Mesothelial cell of epicardium (in vitro differentiated cells): ENCODE measurements around the genes PRR36, OR7D4 and UBL5.

- PRO-cap = no peak
Measured at GRCh38 chr19:7799735-7800461, 30.1 kb upstream of the EVI5L start.

DNA sequence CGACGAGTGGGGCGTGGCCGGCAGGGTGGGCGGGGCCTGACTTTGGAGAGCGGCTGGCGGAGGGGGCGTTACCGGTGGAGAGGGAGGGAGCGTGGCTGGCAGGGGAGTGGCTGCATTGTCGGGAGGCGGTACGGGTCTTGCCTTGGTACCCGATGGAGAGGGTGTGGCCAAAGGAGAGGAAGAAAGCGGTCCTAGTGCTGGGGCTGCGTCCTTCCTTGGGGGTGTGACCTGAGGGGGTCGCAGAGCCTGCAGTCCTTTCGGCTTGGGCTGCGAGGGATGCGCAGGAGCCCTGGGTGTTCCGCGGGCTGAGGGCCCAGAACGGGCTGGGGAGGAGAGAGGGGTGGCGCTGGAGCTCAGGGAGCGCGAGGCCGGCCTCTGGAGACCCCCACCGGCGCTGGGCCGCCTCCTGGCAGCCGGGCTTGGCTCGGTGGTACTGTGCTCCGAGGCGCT lies 2.0 kb downstream of the PRR36 start:
- PRO-cap = no peak

- PRO-cap = no peak
Measured at GRCh38 chr19:7874103-7875330, at the start of gene PRR36. PRR36 (minus strand) TSS chr19:7874390.

GRCh38 chr19:7922015-7922563 lies 2.0 kb downstream of the SNAPC2 start:
- PRO-cap = no peak

DNA sequence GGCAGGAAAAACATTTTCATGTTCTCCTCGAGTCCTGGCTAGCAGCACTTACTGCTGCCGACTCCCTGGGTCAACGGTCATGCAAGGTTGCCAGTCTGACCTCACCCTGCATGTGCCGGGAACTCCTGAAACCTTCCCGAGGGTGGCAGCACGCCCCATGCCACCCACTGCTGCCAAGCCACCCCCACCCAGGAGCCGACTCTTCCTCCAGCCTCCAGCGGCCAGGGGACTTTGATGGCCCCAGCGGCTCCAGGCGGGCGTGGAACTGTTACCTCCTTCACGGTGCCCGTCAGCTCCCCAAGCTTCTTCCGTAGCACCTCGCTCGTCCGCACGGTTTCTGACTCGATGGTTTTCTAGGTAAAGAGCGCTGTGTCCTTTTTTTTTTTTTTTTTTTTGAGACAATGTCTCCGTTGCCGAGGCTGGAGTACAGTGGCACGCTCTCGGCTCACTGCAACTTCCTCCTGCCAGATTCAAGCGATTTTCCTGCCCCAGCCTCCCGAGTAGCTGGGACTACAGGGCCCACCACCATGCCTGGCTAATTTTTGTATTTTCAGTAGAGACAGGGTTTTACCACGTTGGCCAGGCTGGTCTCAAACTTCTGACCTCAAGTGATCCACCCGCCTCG lies 8.6 kb downstream of the TIMM44 start:
- PRO-cap = no peak

DNA sequence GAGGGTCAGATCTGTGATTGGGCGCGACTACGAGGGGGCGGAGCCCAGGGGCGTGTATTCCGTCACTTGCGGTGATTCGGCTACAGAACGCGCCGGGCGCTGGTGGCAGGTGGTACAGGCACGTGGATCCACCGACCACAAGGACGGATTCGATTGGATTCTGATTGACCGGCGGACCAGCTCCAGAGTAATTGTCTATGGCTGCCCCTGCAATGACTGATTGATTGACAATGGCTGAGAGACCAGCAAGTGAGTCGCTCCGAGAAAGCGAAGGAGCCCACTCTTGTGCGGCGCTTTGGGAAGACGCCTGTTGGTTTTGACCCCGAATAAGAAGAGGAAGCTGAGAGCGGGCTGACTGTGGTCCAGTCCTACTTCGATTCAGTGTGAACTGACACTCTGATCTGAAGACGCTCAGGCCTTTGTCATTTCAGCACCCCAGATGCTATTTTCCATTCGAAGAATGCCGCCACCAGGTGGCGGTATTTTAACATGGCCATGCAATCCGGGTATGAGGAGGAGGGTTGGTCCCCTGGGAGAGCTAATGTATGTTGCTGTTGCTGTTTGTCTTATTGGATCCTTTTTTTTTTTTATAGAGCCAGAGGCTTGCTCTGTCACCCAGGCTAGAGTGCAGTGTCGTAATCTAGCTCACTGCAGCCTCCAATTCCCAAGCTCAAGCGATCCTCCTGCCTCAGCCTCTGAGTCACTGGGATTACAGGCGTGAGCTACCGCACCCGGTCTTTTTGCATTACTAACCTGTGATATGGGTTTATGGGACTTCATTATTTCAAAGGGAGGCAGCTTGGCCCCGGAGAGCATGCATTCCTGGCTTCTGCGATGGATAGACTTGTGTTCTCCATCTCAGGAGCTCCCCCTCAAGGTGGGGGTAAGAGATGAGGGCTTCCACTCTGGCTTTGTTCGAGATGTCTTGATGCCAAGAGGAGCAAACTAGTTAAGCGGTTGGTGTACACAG lies 725 bp upstream of the TIMM44 start:
- PRO-cap = bidirectional peak, plus-strand start at position 85 of the sequence, minus-strand start outside the sequence

- PRO-cap = no peak
Measured at GRCh38 chr19:7973749-7974404, 30.4 kb upstream of the TIMM44 start.

DNA sequence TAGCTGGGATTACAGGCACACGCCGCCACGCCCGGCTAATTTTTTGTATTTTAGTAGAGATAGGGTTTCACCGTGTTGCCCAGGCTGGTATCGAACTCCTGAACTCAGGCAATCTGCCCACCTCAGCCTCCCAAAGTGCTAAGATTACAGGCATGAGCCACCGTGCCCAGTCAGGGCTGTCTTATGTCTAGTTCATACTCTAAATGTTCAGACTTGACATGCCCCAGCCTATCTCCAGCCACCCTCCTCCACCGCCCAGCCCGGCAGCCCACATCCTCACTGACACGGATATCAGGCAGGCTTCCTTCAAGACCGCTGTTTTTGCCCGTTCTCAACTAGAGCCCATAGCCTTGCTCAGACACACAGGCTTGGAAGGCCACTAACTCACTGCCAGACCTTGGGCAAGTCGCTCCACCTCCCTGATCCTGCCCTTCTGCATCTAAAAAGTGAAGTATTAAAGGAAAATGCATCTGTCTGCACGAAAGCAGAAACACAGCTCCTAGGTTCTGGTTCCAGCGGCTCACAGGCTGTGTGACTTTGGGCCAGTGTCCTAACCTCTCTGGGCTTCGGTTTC lies 14.7 kb upstream of the CERS4 start:
- PRO-cap = no peak

DNA sequence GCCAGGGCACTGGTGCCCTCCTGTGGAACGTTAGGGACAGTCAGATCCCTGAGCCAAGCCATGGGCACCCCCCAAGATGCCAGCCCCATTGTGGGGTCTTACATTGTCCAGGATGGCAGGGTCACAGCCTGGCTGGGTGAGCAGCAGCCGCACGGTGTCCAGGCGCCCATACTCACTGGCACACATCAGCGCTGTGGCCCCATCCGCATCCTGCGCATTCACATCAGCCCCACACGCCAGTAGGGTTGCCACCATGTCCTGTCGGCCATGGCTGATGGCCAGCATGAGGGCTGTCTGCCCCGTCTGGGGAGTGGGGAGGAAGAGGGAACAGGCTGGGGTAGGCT lies 3.2 kb downstream of the RPS28 start:
- PRO-cap = no peak

DNA sequence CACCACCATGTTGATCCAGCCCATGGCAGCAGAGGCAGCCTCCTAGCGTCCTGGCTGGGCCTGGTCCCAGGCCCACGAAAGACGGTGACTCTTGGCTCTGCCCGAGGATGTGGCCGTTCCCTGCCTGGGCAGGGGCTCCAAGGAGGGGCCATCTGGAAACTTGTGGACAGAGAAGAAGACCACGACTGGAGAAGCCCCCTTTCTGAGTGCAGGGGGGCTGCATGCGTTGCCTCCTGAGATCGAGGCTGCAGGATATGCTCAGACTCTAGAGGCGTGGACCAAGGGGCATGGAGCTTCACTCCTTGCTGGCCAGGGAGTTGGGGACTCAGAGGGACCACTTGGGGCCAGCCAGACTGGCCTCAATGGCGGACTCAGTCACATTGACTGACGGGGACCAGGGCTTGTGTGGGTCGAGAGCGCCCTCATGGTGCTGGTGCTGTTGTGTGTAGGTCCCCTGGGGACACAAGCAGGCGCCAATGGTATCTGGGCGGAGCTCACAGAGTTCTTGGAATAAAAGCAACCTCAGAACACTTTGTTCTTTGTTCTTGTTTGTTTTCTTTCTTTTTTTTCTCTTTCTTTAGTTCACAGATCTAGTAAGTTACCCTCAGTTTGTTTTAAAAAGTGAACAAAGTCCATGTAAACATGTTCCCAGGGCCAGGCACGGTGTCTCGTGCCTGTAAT lies 10.0 kb downstream of the ANGPTL4 start:
- PRO-cap = no peak

DNA sequence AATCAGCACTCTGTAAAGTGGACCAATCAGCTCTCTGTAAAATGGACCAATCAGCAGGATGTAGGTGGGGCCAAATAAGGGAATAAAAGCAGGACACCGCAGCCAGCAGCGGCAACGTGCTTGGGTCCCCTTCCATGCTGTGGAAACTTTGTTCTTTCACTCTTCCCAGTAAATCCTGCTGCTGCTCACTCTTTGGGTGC lies 3.6 kb upstream of the RAB11B start:
- PRO-cap = no peak

DNA sequence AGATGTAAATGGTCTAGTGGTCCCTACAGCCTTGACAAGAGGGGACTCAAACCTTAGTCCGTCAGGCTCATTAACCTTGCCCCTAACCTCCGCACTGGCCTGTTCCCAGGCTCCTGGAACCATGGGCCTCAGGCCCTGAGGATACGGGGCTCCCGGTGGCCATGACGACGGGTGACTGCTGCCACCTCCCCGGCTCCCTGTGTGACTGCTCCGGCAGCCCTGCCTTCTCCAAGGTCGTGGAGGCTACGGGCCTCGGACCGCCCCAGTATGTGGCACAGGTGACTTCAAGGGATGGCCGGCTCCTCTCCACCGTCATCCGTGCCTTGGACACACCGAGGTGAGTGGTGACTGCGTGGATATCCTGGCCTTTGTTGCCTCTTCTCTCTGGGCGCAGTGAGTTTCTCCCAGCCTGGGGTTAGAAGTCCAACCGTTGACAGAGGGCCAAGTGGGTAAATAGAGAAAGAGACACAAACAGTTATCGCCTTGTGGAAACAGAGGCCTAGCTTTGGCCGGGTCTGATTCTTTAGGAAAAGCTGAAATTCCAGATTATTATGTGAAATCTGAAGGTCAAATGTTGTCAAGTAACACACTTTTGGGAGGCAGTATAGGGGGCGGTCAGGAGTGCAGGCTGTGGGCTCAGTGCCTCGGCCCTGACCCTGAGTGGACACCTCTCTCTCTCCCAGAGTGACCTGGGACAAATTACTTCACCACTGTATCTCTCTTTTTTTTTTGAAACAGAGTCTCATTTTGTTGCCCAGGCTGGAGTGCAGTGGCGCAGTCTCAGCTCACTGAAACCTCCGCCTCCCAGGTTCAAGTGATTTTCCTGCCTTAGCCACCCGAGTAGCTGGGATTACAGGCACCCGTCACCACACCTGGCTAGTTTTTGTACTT lies 8.8 kb downstream of the MARCHF2 start:
- PRO-cap = no peak

- PRO-cap = no peak
Measured at GRCh38 chr19:8473999-8474709, 28.3 kb downstream of the PRAM1 start.

DNA sequence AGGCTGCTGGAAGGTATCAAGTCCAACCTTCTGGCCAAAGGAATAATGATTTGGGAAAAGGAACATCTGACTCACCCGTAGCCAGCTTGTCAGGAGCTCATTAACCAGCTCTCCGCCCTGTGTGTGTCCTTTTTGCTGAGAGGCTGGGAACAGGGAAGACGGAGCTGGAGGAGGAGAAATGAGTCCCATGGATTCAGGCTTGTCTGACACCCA lies 10.3 kb downstream of the ZNF558 start:
- PRO-cap = no peak

DNA sequence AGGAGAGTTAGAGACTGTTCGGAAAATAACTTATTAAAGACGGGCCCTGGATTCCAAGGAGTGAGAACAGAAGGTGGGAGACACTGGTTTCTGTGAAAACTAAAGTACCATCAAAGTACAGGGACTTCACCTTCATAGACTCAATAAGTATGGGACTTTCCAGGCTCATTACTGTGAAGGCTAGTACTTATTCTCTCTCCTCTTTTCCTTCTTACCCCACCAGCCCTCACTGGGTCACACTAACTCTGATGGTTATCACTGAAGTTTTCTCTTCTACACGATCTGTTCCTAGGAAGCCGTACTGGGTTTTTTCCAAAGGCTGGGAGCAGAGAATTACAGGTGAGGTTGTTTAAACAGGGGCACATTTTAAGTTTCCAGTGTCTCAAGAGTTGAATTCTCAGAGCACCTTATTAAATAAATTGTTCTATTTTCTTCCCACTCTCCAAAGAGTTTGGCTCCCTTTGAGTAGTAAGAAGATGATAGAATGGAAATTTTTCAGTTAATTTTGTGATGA lies at the start of gene OR7D4:
OR7D4 (minus strand) TSS at position 297 of the 514 bp plus-strand sequence.
- PRO-cap = no peak

GRCh38 chr19:9827058-9828036 lies at the start of gene UBL5:
UBL5 (plus strand) TSS chr19:9827918.
- PRO-cap = bidirectional peak, plus-strand start at chr19:9827918, minus-strand start at chr19:9827835

GRCh38 chr19:10113175-10114117 lies 2.0 kb downstream of the P2RY11 start:
- PRO-cap = no peak

- PRO-cap = no peak
Measured at GRCh38 chr19:10114959-10115645, 3.6 kb downstream of the P2RY11 start.

- PRO-cap = no peak
Measured at GRCh38 chr19:10120617-10121203, 1.0 kb upstream of the EIF3G start.

- PRO-cap = no peak
Measured at GRCh38 chr19:10166445-10167008, 28.2 kb downstream of the DNMT1 start.